ENCODE results near the gene FFAR4.

- PRO-cap = no peak
Observed at GRCh38 chr10:90915179-90916177, 5.4 kb downstream of the ANKRD1 start.

- PRO-cap = no peak
Observed at GRCh38 chr10:90983824-90984470, 63.1 kb upstream of the ANKRD1 start.

DNA sequence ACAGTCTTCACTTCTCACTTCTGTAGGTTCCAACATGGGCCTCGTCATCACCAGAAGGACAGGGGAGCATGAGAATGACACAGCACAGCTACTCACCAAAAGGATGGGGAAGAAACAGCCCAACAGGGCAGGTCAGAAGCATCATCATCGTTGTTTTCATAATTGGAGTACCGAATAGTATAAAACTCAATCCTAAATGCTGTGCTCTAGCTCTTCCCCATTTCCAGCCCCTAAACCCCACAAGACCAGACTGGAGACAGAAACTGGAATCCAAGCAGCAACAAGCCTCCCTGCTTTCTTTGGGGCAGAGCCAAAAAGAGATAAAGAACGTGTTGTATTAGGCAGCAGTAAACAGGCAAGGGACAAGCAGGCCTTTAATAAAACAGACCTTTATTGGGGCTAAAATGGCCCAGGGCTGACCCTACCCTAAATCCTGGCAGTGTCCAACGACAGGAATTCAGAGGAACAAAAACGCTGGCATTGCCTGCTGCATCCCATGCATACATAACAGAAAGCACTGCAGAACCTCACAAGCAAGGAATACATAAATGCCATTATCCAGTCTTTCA lies 102.4 kb upstream of the ANKRD1 start:
- PRO-cap = no peak

DNA sequence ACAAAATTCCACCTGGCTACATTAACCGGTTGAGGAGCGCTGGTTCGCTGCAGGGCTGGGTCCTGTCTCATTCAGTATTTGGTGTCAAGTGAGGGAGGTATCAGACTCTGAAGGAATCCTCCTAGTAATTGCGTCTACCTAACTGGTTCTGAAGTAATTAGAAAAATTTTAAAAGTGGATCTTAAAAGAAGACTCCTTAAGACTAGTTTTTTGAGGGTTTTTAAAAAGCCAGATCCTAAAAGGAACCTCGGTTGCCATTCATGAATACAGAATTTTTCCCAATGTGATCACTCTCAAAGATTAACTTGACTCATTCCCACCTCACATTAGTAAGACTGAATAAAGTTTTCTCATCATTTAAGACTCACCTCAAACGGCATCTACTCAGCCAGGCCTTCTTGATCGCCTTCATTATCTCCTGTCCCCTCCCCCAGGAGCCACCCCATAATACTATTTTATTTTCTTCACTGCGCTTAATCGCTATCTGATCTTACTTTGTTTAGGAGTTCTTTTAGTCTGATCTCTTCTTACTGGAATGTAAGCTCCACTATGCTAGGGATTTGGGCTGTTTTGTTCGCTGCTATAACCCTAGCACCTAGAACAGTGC lies 56.0 kb upstream of the PCGF5 start:
- PRO-cap = no peak

DNA sequence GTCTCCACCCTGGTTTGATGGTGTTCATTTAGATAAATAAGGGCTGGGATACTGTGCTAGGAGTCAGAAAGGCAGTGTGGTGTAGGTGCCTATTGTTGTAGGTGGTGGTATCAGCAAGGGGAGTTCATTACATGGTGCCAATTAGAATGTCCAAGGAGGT lies 18.9 kb downstream of the PPP1R3C start:
- PRO-cap = no peak

DNA sequence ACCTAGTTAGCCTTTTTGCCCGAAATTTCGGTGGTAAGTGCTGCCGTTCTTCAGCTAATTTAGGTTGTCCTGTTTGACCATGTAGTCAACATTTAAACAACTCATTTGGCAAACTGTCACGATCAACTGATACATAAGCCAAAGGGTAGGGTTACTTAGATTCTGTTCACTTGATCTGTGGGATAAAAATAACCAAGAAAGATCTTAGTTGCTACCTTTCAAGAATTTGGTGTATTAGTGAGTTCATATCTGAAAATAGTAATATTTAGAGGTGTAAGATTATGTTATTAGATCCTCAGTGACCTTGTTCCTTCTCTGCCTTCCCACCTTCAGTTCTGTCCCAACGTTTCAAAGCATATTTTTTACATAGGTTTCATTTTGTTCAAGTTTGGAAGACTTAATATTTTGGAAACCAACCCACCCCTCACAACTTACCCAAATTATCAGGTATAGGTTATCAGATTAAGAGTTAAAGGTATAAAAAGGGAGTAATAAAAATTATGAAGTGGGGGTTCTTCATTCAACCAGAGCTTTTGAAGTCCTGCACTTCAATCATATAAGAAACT lies 2.1 kb downstream of the TNKS2 start:
- PRO-cap = no peak

GRCh38 chr10:91924981-91925239 lies 1.3 kb downstream of the BTAF1 start:
- PRO-cap = no peak

GRCh38 chr10:91958815-91959493 lies 35.4 kb downstream of the BTAF1 start:
- PRO-cap = no peak

- PRO-cap = no peak
Observed at GRCh38 chr10:92030411-92030959, 106.9 kb downstream of the BTAF1 start.

DNA sequence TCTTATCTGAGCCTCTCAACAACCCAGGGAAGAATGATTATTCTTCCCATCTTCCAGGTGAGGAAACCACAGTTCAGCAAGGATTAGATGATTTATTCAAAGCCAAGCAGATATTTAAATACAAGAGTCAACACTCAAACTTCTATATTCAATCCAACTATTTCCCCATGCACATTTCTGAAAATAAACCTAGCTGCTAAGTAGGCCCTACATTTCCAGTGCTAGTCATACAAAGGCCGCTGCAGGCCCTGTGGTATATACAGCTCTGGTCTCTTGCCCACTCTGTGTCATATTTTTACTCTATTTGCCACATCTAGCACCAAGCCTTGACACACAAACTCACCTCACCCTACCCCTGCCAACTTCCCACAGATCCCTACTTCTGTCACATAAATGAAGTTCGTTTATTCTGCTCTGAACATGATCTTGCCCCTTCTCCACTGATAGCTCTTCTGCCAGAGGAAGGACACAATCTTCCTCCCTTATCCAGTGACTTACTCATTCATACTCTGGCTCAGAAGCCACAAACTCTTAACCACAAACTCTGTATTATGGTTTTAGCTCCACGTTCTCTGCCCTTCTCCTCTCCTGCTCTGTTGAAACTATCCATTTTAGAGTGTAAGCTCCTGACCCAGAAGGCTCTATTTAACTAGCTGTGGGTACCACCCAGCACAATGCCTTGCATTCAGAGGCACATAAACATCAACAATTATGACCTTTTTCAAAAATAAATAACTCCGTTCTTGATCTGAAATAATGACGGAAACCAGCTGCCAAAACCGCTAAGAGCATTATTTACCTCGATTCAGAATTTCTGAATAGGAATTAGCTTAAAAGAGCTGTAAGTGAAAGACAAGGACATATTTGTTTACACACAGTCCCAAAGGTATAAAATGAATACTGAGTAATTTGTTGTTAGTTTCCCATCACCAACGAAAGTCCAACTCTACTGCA lies 180.6 kb downstream of the CPEB3 start:
- PRO-cap = no peak

- PRO-cap = no peak
Observed at GRCh38 chr10:92122724-92123511, 168.0 kb downstream of the CPEB3 start.

DNA sequence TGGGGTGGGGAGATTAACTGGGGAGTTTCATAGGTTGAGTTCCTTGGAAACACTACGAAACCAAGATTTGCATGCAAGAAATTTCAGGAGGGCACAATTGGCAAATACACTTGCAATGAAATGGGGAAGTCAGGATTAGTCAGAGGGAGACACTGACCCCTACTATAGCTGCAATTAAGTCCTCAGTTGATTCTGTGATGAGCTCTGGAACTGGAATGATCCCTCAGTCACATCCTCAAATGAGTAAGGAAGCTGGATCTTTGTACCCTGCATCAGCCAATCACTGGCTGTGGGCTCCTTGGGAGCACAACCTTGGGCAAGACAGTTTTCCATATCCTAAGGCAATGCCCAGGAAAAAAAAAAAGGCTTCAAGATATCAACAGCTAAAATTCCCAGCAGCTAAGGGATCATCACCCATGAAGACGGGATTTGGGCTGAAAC lies 22.0 kb downstream of the CPEB3 start:
- PRO-cap = no peak

- PRO-cap = bidirectional peak, plus-strand start at chr10:92574561, minus-strand start at chr10:92574457
Observed at GRCh38 chr10:92574289-92574917, 510 bp upstream of the IDE start.

DNA sequence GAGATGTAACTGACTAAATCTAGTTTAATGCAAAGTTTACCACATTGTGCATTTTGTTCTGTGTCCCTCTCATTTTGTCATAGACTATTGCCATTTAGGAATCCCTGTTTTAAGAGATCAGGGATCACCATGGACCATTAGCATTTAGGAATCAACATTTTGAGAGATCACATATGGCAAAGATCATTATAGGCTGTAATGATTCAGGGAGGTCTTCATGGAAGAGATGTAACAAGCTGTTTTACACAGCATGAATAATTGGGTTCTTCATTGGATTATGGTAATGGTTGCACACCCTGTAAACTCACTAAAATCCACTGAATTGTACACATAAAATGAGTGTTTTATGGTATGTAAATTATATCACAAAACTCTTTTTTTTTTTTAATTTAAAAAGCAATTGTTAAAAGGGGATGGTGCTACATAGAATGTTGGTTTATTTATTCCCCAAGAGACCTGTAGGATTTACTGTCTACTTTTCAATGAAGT lies 41.0 kb upstream of the HHEX start:
- PRO-cap = no peak

GRCh38 chr10:92695849-92696587 lies 6.3 kb downstream of the HHEX start:
- PRO-cap = bidirectional peak, plus-strand start at chr10:92696023, minus-strand start at chr10:92696001

DNA sequence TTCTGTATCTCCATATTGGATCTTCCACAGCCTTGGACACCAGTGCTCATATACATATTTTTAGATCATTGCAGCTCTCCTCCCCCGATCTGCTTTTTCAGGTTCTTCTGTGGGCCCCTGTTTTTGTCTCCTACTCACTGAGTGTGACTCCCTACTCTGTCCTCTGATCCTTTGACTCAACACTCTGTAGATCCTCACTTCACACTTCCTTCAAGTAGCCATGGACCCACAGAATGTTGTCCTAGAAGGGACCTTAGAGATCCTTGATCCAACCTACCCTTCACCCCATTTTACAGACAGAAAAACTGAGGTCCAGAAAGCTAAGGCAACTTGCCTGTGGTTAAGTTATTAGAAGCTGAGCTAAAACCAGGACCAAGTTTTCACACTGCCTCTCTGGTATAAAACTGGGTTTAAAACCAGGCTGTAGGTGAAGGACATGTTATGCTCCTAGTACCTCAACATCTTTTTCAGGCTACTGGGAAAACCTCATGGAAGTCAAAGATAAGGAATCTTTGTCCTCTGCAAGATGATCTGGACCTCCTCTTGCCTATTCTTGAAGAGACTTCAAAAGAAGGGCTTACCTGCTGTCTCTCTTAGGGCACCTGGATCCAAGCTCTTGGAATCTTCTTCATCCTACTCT lies 70.2 kb downstream of the MYOF start:
- PRO-cap = no peak

DNA sequence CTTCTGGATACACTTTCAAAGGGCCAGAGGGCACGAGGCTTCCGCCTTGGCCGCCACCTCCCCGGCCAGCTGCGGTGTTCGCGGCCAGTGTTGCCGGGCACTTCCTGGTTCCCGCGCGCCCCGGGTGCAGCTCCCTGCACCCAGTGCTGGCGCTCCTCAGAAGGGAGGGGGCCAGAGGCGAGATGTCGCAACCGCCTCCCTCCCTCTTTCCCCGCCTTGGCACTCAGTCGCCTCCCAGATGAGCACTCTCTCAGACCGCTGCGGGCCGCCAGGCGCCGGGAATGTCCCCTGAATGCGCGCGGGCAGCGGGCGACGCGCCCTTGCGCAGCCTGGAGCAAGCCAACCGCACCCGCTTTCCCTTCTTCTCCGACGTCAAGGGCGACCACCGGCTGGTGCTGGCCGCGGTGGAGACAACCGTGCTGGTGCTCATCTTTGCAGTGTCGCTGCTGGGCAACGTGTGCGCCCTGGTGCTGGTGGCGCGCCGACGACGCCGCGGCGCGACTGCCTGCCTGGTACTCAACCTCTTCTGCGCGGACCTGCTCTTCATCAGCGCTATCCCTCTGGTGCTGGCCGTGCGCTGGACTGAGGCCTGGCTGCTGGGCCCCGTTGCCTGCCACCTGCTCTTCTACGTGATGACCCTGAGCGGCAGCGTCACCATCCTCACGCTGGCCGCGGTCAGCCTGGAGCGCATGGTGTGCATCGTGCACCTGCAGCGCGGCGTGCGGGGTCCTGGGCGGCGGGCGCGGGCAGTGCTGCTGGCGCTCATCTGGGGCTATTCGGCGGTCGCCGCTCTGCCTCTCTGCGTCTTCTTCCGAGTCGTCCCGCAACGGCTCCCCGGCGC lies at the start of gene FFAR4:
FFAR4 (plus strand) TSS at position 226 of the 841 bp plus-strand sequence.
- PRO-cap = no peak

- PRO-cap = no peak
Observed at GRCh38 chr10:93896608-93897133, 2.9 kb downstream of the SLC35G1 start.

DNA sequence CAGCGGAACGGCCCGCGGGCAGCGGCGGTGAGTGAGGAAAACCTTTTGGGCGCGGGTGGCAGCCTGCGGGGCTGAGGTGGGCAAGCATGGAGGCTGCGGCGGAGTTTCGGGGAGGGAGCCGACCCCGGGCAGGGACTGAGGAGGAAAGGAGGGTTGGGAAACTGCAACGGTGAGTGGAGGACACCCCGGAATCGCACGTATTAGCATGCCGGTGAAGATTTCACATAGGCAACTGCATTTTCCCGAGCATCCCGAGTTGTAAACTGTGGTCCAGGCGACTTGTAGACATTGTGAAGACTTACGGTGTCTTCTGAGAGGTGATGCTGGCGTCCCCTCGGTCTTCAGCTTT lies 312 bp downstream of the HELLS start:
- PRO-cap = no peak

DNA sequence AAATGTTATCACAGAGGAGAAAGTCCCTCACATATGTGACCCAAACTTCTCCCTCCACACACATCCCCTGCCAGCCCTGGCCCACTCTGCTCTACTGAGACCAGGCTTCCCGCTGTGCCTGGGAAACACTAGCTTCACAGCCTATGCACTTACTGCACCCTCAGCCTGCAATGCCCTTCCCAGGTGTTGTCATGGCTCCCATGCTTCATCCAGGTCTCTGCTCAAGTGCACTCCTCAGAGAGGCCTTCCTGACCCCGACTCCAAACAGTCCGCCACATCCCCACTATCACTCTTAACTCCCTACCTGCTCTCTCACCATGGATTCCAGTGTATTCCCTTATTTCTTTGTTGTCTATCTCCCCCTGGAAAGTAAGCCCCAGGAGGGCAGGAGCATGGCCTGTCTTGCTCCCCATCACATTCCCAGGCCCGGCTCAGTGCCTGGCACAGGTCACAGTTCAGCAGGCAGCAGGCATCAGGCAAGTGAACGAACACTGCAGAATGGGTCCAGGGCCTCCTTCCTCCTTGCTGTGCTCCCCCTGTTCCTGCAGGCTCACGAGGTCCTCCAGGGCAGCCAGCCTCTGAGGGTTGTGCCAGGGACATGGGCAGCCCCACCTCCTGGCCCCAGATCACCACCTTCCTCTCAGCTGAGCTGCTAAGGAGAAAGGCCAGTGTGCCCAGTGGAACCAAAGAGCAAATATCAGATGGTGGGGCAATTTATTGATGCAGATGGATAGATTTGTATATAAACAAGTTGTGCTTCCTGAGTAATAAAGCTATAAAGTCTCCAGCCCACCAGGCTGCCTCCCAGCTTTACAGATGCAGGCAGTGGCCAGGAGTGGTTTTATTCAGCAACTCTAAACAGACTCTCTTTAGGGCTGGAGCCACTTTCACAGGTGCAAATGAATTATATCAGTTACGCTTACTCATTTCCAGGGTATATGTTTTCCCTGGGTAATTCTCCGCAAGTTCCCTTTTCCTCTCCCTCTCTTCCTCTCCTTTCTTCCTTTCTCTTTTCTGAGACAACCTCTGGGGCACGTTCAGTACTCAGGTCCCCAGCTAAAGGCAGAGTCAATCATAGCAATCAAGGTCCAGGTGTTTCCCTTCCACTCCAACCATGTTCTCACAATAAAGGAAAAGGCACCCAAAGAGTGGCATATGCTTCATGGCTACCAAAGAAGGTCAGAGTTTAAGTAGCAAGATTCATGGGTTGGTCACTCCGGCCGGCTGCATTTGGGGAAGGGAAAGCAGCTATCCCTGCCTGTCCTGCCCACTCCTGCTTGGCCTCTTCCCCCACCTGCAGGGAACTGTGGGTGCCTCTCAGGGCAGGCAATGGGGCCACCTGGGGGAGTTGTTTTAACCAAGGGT lies 41.6 kb downstream of the PDLIM1 start:
- PRO-cap = no peak